Psoas muscle (tissue), 2 donors: ENCODE measurements around the gene AFG3L2.

GRCh38 chr18:12376501-12377367, at the start of gene AFG3L2:
AFG3L2 (minus strand) TSS chr18:12377227.
- PRO-cap, 2 experiments = peak in 2 of 2 experiments; most common plus-strand start chr18:12376928 (in 1); most common minus-strand start chr18:12377209 (in 2)

GRCh38 chr18:12470562-12471309, 63.0 kb downstream of the PRELID3A start:
- PRO-cap, 2 experiments = no peak in any of the 2 experiments

DNA sequence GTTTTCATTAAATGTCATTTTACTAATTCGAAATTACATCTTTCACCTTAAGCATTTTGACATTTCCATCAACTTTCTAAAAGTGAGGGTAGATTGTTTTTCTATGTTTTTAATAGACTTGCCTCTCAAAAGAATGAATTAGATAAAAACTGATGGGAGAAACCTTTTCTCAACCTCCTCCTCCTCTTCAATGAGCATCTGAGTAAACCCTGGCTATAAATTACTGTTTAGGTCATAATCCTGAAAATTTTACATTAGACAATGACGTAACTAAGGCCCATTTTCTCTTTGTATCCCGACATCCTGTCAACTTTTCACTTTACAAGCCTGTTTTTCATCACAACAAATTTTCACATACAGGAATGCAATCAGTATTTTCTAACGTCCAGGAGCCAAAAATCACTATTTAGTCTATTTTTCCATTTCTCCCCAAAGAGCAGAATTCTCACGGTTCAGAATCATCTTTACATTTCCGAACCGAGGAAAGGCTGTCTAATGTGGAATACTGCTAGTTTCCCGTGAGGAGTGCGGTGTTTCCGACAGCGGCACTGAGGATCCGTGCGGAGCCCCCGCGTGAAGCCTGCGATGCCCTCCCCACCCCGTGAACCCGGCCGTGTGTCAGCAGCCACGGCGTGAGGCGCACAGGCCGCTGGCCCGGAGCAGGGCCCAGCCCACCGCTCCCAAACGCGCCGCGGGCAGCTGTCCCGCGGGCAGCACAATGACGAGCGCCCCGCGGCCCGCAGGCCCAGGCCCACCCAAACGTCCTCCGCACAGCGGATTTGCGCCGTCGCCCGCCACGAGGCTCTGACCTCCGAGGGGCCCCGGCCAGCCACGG, 1.2 kb downstream of the SPIRE1 start:
- PRO-cap, 2 experiments = peak in 2 of 2 experiments; most common plus-strand start position 683 of the sequence (in 2); most common minus-strand start position 609 of the sequence (in 1)

DNA sequence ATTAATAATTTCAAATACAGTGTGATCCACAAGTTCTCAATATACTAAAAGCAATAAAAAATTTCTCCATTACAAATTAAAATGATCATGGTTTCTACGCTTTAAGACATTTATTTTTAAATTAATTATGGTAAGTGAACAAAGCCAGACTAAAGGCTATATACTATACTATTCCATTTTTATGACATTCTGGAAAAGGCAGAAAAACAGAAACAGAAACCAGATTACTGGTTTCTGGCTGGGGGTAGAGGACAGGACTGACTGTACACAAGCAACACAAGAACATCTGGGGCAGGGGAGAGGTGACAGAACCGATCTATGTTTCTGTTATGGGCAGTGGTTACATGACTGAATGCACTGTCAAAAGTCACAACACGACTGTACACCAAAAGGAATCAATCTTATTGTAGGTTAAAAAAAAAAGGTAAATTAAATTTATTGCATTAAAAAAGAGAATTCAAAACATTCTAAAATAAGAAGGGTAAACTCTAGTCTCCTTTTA, 64.7 kb downstream of the PTPN2 start:
- PRO-cap, 2 experiments = no peak in any of the 2 experiments

DNA sequence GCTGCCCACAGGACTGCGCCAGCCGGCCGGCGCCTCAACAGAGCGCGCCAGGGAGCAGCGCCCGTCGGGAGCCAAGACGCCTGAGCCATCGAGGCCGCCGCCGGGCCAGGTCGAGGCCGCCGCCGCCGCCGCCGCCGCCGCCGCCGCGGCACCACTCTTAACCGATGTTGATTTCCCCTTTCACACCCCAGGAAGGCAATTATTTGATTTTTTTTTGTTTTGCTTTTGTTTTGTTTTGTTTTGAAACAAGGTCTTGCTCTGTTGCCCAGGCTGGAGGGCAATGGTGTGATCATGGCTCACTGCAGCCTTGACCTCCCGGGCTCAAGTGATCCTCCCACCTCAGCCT, 12.9 kb upstream of the PTPN2 start:
- PRO-cap, 2 experiments = no peak in any of the 2 experiments

DNA sequence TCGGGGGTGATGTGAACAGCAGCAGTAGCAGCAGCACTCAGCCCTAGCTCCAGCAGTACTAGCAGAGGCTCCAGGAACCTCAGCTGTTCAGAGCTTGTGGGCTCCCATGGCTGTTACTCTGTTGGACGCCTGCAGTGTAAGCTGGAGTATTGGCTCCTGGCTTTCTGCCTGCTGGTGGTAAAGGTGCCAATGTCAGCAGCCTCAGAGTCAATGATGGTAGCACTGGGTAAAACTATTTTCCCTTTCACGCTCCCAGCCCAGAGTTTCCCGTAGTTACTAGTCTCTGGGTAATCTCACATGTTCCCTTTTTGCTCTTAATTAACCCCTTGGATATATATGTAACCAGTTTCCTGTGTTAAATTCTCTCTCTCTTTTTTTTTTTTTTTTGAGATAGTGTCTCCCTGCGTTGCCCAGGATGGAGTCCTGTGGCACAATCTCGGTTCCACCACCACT, 3.0 kb upstream of the SEH1L start:
- PRO-cap, 2 experiments = no peak in any of the 2 experiments

GRCh38 chr18:12985271-12985757, 5.8 kb upstream of the CEP192 start:
- PRO-cap, 2 experiments = no peak in any of the 2 experiments

DNA sequence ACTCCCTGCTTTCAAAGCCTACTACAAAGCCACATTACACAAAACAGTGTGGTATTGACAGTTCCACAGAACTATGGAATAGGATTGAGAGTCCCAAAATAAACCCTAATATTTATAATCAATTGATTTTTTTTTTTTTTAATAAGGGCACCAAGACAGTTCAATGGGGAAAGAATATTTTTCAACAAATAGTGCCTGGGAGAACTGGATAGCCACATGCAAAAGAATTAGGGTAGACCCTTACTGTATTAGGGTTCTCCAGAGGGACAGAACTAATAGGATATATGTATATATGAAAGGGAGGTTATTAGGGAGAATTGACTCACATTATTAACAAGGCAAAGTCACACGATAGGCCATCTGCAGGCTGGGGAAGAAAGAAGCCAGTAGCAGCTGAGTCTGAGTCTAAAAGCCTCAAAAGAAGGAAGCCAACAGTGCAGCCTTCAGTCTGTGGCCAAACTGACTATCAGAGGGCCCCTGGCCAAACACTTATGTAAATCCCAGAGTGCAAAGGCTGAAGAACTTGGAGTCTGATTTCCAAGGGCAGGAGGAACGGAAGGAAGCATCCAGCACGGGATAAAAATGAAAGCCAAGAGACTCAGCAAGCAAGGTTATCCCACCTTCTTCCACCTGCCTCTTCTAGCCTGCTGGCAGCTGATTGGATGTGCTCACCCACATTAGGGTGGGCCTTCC, 108.1 kb upstream of the LDLRAD4 start:
- PRO-cap, 2 experiments = no peak in any of the 2 experiments

GRCh38 chr18:13376129-13376593, 157.6 kb downstream of the LDLRAD4 start:
- PRO-cap, 2 experiments = no peak in any of the 2 experiments

- PRO-cap, 2 experiments = no peak in any of the 2 experiments
Measured at GRCh38 chr18:13487572-13488071, 238.7 kb downstream of the FAM210A start.

- PRO-cap, 2 experiments = no peak in any of the 2 experiments
Measured at GRCh38 chr18:13489717-13490453, 236.5 kb downstream of the FAM210A start.

DNA sequence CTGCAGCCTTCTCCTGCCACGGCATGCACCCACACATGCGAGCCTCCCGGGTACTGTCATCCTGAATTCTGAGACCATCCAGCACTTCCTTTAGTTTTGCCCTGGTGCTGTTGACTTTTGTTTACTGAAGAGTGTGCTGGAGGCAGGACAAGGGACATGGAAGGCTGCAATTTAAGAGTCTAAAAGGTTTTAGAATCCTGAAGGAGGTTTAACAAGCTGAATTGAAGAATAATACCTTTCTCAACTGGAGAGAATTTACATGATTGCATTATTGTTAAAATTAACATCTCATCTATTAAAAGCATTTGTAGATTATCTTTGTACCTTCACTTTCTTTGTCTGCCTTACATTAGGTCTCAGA, 183.1 kb downstream of the FAM210A start:
- PRO-cap, 2 experiments = no peak in any of the 2 experiments

GRCh38 chr18:13547777-13548600, 178.4 kb downstream of the FAM210A start:
- PRO-cap, 2 experiments = no peak in any of the 2 experiments

DNA sequence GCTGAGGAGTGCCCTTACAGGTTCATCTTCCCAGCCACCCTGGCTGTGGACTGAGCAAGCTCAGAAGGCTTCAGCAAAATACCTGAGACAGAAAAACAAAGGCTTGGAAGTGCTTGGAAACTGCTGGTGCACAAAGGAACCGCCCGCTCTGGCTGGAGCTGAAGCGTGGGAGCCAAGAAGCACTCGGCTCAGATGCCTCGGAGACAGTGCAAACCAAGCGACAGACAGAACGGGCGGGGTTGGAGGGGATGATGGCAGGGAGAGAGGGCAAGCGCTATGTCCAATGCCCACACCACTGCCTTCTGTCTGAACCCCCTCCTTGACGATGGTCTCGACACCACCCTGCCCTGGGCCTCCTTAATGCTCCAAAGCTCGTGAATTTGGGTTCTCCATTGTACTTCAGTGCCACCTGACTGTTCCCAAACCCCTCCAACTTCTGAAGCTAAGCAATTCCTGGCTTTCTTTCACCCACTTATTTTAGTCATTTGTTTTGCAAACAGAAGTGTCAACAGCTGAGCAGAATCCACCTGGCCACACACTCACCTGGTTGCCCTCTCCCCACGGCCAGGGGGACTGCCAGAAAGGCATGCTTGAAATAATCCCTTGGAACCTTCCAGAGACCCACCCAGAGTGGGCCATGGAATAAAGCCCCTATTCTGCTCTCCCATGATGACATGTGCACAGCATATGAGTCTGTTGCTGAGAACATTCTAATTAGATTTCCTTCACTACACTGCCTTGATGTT, 72.0 kb downstream of the FAM210A start:
- PRO-cap, 2 experiments = no peak in any of the 2 experiments

GRCh38 chr18:14043155-14043441, 89.1 kb downstream of the ZNF519 start:
- PRO-cap, 2 experiments = no peak in any of the 2 experiments

DNA sequence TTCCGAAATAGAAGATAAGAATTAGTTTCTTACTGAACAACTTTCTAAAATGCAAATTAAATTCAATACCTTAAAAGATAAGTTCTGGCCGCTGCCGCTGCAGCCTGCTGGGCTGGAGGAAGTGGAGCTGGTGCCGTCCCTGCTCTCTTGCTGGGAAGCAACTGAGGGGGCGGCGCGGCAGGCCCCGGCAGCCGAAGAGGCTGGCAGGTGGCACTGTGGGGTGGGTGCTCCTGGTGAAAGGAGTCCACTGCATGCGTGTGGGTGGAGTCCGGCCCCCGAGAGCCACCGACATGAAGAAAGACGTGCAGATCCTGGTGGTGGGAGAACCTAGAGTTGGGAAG, 89.5 kb upstream of the ZNF519 start:
- PRO-cap, 2 experiments = no peak in any of the 2 experiments

- PRO-cap, 2 experiments = no peak in any of the 2 experiments
Measured at GRCh38 chr18:20982475-20982871, 129.1 kb downstream of the ROCK1 start.

DNA sequence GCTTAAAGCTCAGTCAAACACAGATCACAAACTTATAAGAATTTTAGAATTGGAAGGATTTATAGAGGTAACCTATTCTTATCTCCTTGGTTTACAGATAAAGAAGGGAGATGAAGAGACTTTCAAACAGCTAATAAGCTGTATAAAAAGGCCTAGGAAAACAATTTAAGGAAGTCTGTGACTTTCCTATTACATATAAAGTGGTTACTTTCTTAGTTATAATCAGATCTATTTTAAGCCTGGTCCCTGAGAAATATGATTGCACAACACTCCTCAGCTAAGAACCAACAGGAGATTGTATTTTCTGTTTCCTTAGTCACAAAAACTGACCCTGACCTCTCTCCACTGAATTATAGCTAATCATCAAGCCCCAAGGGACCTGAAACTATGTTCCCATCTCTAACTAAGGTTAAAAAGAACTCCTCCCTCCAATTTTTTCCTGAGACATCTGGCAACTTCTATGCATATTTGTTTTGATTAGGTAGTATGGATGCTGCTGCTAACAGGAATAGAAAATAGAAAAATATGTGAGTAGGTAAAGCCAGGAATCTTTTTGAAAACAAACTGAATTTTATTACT, 106.9 kb downstream of the ROCK1 start:
- PRO-cap, 2 experiments = no peak in any of the 2 experiments

DNA sequence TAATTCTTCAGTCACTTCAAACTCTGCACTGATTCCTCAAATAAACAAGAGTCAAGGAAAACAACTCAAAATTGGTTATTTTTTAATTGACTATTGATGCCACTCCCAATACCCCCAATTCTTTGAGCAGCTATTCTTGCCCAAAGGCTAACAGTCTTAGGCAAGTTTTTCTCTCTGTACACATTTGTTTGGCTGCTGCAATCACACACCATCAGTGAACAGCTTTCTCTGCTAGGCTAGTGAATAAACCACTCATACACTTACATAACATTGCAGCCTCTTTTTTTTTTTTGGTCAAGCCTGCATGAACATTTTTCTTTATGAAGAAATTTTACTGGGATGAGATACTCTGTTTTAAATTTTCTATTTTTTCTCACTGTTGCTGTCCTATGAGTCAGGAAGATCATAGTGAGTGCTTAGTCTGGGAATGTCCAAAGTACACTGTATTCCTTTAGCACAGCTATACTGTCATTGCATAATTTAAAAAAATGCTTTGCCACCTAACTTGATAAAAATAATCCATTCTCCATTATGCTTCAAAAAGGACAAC, 58.5 kb downstream of the ROCK1 start:
- PRO-cap, 2 experiments = no peak in any of the 2 experiments

- PRO-cap, 2 experiments = no peak in any of the 2 experiments
Measured at GRCh38 chr18:21108409-21109549, 2.8 kb downstream of the ROCK1 start.